A172 (cell line): ENCODE measurements around the genes BBS4, NEO1 and ULK3.

- RAMPAGE, long total RNA: no peak
Measured at GRCh38 chr15:72685973-72686887, at the start of gene BBS4. BBS4 (plus strand) TSS chr15:72686207.

DNA sequence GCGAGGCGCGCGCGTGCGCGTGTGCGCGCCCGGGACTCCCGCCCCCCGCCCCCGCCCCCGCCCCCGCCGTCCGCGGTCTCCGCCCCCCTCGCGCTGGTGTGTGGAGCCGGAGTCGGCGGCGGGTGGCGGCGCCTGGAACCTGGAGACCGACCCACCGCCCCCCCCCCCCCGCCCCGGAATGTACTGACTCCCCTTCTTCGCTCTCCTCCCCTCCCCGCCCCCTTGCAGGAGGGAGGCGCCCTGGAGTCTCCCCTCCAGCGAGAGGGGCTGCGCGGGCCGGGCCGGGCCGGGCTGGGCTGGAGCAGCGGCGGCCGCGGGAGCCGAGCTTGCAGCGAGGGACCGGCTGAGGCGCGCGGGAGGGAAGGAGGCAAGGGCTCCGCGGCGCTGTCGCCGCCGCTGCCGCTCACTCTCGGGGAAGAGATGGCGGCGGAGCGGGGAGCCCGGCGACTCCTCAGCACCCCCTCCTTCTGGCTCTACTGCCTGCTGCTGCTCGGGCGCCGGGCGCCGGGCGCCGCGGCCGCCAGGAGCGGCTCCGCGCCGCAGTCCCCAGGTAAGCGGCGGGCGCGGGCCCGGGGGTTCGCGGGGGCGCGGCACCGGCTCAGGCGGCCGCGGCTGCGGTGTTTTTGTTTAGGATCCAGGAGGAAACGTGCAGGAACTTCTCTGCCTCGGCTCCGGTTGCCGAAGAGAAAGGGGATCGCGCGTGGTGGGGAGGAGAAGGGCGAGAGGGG lies at the start of gene NEO1:
Gene NEO1 (plus strand): TSS at position 208 of the 728 bp plus-strand sequence.
- RAMPAGE, long total RNA: no peak

- RAMPAGE, long total RNA: no peak
Measured at GRCh38 chr15:73053595-73054056, 1.4 kb downstream of the NEO1 start.

DNA sequence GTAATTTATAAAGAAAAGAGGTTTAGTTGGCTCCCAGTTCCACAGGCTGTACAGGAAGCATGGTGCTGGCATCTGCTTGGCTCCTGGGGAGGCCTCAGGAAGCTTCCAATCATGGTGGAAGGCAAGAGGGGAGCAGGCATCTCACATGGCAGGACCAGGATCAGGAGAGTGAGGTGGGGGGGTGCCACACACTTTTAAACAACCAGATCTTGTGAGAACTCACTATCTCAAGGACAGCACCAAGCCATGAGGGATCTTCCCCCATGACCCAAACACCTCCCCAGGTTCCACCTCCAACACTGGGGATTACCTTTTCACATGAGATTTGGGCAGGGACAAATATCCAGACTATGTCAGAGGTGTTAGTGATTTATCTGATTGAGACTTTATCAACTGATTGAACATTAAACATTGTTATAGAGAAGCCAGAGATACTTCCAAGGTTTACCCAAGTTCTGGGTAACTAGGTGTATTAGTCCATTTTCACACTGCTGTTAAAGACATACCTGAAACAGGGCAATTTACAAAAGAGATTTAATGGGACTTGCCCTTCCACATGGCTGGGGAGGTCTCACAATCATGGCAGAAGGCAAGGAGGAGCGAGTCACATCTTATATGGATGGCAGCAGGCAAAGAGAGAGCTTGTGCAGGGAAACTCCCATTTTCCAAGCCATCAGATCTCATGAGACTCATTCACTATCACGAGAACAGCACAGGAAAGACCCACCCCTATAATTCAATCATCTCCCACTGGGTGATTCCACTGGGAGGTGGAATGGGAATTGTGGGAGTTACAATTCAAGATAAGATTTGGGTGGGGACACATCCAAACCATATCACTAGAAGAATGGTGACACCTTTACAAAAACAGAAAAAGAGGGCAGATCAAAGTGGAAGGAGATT lies 129.4 kb downstream of the NEO1 start:
- RAMPAGE, long total RNA: no peak

GRCh38 chr15:73367463-73368111 lies 1.2 kb downstream of the HCN4 start:
- RAMPAGE, long total RNA: no peak

- RAMPAGE, long total RNA: no peak
Measured at GRCh38 chr15:73573488-73574099, 59.6 kb downstream of the NPTN start.

DNA sequence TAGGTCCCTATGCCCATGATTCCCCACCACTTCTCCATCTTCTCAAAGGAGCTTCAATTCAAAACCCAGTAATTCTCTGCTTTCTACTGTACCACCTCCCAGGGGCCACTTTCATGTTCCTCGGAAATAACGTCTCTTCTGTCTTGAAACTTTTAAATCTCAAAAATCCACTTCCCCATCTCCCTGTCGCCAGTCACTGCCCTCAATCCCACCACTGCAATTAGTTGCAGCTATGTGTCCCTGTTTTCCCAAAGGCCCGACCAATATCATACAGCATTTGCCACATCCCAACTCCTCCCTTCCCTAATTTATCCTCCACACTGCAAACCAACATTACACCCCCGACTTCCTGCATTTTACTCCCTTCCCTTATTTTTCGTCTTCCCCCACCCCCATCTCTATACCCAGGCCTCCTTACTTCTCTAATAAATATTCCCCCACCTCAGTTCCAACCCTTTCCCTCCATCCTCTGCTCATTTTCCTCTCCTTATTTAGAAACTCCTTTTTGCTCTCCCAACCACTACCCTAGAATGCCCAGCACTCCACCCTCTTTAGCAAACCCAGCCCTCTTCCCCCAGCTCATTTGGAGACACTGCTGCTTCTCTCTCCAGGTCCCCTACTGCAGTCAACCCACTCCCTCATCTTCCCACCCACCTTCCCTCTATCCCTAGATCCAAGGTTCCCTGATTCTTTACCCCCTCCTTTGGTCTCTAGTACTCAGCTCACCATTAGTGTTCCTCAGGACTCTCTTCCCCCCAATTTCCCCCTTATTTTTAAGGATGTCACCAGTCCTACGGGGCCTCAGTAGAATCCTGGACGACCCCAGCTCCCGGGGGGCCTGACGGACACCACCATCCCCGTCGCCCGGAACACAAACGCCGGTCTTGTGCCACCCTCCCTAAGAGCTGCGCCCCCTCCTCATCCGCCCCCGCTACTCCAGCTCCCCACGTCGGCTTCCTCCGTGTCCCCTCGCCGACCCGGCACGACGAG lies 1.0 kb downstream of the NPTN start:
- RAMPAGE, long total RNA: no peak

- RAMPAGE, long total RNA: no peak
Measured at GRCh38 chr15:73705287-73705770, 21.1 kb downstream of the CD276 start.

DNA sequence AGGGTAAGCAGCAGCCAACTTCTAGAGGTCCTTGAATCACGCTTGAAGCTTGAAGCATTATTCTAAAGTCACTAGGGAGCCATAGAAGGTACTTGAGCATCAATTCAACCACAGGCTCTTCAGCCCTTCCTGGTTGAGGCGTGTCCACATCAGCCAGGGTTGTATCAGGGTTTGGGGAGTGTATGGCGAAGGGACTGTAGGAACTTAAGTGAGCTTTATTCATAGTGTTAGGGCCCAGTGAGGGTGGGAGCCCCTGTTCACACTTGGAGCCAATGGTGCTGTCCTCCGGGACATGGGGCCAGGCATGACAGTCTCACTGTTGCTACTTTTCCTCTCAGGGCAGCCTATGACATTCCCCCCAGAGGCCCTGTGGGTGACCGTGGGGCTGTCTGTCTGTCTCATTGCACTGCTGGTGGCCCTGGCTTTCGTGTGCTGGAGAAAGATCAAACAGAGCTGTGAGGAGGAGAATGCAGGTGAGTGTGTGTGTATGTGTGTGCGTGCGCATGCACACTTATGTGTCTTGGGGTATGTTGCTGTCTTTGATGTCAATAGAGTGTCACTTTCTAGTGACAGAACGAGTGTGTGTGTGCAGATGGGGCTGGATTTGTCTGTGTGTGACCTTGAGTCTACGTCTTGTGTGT lies 23.9 kb downstream of the CD276 start:
- RAMPAGE, long total RNA: no peak

DNA sequence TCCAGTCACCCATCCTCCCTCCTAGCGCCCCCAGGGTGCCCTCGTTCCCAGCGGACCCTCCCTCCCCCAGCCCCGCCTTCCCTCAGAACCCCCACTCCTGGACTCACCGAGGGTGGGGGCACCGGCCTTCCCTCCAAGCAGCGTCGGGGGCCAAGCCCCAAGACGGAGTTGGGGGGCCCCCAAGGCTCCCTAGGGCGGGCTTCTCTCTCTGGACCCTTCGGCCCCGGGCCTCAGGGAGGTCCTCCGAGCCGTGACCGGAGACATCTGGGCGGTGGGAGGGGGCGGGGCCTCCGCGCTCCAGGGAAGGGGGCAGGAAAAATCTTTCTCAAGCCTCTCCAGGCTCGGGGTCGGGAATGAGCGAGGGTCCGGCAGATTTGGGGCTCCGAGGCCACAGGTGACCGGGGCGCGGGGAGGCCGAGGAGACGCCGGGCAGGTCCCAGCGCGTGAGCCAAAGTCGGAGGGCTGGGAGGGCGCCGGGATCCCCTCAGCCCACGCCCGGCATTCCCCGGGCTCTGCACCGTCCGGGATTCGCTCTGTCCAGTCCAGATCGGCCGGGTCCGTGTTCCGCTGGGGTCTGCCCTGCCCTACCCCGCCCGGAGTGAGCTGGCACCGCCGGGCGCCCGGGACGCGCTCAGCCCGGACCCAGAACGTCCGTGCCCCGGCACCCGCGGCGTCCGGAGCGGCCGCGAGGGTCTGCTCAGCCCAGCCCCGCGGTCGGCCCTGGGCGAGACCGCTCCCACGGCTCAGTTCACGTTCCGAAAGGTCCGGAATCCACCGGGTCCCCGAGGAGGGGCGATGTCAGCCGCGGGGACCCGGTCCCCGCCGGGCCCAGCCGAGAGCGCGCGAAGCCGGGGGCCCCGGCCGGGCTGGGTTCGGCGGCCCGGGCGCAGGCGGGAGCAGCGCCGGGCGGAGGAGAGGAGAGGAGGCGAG lies 883 bp downstream of the INSYN1 start:
- RAMPAGE, long total RNA: no peak

DNA sequence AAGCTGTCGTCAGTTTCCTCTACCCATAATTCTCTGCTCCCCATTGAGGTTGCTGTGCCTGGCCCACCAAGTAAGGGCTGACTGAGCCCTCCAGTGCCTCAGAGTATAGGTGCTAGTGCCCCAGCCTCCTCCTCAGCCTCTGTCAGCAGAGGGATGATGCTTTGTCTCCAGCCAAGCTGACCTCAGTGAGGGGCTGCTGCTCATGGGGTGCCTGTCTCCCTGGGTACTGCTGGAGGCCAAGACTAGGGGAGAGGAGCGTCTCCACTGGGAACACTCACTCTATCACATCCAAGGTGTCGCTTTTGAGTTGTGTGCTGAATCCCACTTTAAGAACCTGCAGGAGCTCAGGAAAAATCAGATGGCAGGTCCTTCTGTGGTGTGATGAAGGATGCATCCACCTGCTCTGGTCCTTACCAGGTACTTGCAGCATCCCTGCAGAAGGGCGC lies 3.0 kb downstream of the LOXL1 start:
- RAMPAGE, long total RNA: no peak

GRCh38 chr15:74034607-74035192 lies 40.2 kb downstream of the PML start:
- RAMPAGE, long total RNA: no peak

DNA sequence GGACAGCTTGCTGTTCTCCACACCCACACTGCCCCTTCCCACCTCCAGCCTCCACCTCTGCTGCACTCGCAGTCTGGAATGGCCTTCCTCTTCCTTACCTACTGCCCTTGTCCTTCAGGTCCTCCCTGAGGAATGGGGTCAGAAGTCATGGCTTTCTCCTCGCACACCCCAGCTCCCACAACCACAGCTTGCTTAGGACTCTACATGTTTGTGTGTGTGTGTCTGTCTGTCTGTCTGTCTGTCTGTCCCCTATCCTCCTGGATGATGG lies 40.5 kb downstream of the CCDC33 start:
- RAMPAGE, long total RNA: no peak

DNA sequence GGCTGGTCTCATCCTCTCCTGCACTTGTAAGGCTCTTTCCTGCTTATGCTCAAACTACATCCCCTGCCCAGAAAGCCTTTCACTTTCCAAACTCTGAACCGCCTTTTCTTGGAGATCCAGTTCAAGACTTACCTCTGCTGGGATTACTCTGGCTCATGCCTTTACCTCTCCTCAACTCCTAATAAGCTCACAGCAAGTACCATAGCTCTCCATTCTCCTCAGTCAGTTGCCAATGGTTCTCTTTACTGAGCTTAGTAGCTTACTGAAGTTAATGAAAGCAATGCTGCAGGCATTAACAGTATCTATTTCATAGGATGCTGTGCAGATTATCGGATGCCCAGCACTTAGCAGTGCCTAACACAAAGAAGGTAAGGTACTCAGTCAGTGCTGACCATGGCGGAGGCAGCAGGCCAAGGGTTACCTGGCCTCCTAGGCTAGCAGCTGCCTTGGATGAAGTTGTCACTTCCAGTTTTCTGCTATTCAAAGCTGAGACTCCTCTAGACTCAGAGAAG lies 20.4 kb downstream of the CLK3 start:
- RAMPAGE, long total RNA: no peak

DNA sequence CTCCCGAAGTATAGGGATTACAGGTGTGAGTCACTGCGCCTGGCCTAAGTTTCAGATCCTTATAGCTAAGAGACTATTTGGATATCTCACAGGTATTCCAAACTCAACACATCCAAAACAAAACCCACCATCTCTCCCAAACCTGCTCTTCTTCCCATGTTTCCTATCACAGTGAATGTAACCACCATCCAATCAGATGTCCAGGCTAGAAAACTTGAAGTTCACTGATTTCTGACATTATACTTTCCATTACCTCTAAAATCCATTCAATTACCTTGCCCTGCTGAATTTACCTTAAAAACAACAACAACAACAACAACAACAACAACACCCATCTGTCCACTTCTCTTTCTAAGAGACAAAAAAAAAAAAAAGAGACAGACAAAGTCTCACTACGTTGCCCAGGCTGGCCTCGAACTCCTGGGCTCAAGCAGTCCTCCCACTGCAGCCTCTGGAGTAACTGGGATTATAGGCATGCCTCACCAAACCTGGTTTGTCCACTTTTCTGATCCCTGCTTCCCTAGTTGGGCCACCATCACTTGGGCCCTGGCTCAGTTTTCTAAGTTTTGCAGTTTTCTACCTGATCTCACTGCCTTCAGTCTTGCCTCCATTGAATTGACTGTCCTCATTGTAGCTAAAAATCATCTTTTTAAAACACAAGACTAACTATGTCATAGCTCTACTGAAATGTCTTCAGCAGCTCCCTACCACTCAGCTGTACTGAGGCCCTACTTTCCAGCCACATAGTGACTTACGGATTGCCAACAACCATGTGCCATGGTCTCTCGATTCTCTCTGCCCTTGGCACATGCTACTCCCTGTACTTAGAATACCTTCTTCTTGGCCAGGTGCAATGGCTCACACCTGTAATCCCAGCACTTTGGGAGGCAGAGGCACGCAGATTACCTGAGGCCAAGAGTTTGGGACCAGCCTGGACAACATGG lies 23.2 kb downstream of the CLK3 start:
- RAMPAGE, long total RNA: no peak

DNA sequence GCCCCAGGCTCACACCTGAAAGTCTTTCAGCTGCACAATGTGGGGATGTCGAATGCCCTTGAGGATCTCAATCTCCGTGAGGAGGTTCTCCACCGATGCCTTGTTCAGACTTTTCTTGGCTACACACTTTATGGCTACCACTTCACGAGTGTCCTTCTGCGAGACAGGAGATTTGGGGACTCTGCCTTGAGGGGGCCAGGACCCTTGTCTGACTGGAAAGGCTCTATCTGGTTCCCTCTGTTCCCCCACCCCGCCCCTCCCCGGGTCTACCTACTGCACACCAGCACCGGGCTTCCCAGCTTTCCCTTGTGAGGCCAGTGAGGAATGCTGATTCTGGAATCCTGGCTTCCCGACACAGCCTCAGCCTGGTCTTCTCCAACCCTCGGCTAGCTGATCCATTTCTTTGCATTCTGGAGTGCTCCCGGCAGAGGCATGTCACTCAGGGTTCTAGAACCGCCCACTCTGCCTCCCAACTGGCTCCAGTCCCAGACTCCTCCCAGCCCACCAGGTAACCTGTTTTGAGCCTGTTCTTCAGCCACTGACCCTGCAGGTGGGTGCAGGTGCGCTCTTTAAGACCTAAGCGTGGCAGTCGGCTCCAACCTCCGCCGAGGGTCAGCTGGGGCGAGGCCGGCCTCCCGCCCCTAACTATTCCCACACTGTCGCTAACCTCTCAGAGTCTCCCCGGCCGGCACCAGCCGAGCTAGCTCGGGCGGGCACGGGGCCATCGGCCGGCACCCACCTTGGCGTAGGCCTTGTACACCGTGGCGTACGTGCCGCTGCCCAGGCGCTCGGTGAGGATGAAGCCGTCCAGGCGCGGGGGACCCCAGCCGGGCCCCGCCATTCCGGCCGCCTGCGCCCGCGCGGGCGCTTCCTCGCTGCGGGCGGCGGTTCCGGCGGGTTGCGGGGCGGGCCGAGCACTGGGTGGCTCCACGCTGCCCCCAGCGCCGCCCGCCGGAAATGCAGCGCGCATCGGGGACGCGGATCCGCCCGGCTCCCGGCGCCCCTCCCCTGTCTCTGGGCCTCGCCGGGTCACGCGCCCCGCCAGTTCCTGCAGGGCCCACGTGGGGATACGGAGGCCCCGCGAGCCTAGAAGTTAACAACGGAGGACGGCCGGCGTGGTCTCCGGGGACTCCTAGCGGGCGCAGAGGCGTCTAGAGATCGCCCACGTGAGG lies at the start of gene ULK3:
Gene ULK3 (minus strand): TSS at position 892 of the 1,172 bp plus-strand sequence.
- RAMPAGE, long total RNA: no peak

- RAMPAGE, long total RNA: no peak
Measured at GRCh38 chr15:74870860-74871296, 2.3 kb downstream of the SCAMP2 start.

DNA sequence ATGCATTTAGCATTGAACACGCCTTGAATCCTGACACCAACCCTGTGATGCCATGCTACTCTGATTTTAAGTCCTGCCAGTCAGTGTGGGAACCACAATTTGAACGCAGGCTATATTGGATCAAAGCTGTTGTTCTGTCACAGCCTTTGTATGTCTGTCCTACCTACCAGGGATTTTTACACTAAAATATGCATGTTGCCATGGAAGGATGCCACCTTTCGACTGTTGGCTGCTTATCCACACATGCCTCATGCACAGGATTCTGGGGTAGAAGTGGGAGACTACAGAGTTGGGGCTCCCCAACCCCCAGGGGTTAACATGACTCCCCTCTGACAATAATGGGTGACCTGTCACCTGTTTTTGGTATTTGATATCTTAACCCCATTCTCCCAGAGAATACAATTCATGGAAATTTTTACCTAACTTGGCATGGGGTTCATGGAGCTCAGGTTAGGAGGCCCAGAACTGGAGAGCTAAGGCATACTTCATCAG lies 6.7 kb downstream of the MPI start:
- RAMPAGE, long total RNA: no peak

DNA sequence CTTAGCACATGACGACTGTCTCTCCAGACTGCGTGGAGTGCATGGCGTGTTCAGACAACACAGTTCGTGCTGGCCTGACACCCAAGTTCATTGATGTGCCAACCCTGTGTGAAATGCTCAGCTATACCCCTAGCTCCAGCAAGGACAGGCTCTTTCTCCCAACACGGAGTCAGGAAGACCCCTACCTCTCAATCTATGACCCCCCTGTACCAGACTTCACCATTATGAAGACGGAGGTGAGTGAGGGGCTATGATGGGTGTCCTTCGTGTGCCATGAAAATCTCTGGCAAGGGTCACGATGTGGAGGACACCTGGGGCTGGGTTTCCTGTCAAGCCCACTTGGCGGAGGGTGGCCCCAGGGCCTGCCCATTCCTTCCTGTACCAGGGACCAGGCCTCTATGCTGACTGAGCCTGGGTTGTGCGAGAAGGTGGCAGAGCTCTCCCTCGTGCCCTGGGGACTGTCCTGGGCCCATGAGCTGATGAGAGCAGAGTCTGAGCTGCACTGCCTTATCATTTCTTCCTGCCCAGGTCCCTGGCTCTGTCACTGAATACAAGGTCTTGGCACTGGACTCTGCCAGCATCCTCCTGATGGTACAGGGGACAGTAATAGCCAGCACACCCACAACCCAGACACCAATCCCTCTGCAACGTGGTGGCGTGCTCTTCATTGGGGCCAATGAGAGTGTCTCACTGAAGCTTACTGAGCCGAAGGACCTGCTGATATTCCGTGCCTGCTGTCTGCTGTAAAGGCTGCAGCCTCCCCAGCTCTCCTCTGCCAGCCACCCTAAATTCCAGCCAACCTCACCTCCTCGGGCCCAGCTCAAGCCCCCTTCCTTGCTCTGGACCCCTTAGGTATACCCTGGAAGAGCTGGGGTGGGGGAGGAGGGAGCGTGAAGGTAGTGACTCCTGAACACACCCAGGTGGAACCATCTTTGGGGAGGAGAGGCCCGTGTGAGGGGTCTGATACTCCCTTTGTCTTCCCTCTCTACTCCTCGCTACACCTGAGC lies 7.4 kb downstream of the MPI start:
- RAMPAGE, long total RNA: no peak

GRCh38 chr15:75073185-75073542 lies 49.8 kb downstream of the PPCDC start:
- RAMPAGE, long total RNA: no peak